Tibial nerve (tissue), 3 donors: ENCODE measurements around a stretch of chr14.

- PRO-cap: no peak
- RAMPAGE, long total RNA, 3 experiments: no peak in any of the 3 experiments
Measured at GRCh38 chr14:91308273-91308766, 63.8 kb upstream of the GPR68 start.

DNA sequence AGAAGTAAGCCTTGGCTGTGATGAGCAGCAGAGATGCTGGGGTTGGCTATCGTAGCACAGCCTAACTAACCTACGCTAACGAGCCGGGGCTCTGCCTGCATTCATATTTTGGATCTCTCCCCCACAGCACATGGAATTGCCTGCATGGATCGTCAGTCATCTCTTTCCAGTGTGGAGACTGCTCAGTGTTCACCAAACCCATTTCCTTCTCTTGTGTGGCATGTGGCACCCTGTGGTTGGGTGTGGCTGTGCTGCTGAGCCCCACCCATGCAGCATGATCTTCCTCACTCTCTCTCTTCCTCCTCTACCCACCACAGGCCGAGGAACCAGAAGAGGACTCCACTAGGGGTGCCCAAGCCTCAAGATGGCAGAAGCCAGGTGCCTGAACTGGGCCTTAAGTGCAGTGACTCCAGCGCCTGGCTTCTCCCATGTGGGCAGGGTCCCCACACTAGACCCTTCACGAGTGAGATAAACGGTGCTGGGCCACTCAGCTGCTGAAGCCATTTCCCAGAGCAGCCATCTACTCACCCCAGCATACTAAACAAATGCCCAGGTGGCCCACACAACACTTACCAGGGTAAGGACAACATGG, 66.8 kb upstream of the GPR68 start:
- PRO-cap: no peak
- RAMPAGE, long total RNA, 3 experiments: no peak in any of the 3 experiments

DNA sequence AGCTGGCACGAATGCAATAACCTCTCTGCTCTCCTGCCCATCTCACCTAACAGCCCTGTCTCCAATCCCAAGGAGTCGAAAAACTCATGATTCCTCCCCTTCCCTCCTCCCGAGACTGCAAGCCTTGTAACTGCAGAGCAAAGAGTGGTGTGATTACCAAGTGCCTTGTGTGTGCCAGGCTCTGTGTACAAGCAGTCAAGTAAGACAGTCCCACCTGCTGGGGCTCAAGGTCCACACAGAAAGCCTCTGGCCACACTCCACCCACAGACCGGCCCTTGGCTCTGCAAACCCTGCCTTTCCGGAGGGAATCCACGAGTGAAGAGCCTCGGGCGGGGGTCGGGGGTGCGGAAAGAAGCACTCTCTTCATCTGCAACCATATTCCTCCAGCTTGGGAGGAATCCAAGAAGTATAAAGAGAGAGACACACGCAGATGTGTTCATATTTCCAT, 84.9 kb downstream of the CCDC88C start:
- PRO-cap: no peak
- RAMPAGE, long total RNA, 3 experiments: no peak in any of the 3 experiments

- PRO-cap: no peak
- RAMPAGE, long total RNA, 3 experiments: no peak in any of the 3 experiments
Measured at GRCh38 chr14:91351826-91352536, 65.6 kb downstream of the CCDC88C start.

- PRO-cap: no peak
- RAMPAGE, long total RNA, 3 experiments: no peak in any of the 3 experiments
Measured at GRCh38 chr14:91354798-91356091, 62.4 kb downstream of the CCDC88C start.

GRCh38 chr14:91461926-91462544, 44.4 kb upstream of the CCDC88C start:
- PRO-cap: no peak
- RAMPAGE, long total RNA, 3 experiments: no peak in any of the 3 experiments

DNA sequence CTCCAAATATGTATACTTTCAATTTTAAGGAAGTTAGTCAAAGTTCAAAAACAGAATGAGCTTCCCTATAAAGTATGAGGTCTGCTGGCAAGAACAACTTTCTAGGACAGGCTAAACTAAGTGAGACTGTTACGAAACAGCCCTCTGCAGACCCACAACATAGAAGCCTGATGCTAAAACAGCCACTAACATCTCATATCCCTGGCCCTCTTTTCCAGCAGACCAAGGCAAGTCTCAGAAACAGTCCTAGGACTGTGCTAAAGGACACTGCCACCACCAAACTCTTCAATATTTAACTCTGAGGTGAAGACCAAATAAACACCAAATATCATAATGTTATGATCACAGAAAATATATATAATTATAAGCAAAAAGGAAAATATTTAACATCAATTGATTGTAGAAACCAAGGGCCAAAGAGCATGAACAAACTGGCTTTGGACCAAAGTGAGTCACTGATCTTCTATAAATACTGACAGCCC, 27.7 kb downstream of the PPP4R3A start:
- PRO-cap: no peak
- RAMPAGE, long total RNA, 3 experiments: no peak in any of the 3 experiments

- PRO-cap: no peak
- RAMPAGE, long total RNA, 3 experiments: no peak in any of the 3 experiments
Measured at GRCh38 chr14:91508948-91509483, 1.1 kb downstream of the PPP4R3A start.

DNA sequence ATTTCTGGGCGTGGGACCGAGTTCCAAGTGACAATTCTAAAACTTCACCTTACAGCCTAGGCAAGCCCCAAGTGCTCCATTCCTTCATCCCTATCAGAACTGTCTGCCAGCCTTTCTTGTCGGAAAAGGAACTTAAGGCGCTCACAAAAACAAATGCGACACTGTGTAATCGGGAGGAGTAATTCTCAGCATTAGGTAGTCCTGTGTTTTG, 759 bp upstream of the PPP4R3A start:
- PRO-cap: no peak
- RAMPAGE, long total RNA, 3 experiments: no peak in any of the 3 experiments

- PRO-cap: no peak
- RAMPAGE, long total RNA, 3 experiments: no peak in any of the 3 experiments
Measured at GRCh38 chr14:91573666-91573899, 63.5 kb upstream of the PPP4R3A start.

GRCh38 chr14:91750687-91751433, 19.0 kb upstream of the CATSPERB start:
- PRO-cap: no peak
- RAMPAGE, long total RNA, 3 experiments: no peak in any of the 3 experiments

DNA sequence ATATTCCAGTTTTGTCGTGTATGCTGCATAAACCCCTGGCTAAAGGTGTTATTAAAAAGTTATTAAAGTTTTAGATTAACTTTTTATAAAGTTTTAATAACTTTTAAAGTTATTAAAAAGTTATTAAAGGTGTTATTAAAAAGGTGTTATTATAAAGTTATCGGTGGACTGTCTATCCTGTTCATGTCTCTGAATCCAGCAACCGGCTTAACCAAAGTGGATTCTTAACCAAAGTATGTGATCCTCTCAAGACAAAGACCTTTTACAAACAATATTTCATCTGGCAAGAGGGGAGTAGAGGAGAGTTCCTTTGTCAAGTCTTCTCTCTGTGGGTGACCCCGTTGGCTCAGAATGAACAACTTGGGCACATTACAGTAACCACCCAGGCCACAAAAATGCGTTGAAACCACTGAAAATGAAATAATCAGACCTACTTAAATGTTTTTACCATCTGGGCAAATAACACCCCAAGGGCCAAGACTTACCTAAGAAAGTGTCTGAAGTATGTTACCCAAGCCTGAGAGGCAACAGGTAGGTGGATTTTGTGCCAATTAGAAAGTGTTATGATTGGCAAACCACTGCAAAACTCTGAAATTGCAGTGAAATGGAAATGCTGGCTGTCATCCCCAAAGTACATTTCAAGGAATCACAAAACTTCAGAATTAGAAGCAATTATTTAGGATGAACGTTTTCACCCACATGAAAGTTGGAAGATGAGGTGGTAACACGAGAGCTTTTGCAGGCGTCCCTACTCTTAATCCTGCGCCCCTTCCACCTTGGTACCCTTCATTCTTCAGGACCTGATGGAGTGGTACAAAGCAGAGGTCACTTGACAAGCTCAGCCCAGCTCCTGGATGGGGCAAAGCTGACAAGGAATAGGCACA, 1.3 kb downstream of the TC2N start:
- PRO-cap: no peak
- RAMPAGE, long total RNA, 3 experiments: no peak in any of the 3 experiments

DNA sequence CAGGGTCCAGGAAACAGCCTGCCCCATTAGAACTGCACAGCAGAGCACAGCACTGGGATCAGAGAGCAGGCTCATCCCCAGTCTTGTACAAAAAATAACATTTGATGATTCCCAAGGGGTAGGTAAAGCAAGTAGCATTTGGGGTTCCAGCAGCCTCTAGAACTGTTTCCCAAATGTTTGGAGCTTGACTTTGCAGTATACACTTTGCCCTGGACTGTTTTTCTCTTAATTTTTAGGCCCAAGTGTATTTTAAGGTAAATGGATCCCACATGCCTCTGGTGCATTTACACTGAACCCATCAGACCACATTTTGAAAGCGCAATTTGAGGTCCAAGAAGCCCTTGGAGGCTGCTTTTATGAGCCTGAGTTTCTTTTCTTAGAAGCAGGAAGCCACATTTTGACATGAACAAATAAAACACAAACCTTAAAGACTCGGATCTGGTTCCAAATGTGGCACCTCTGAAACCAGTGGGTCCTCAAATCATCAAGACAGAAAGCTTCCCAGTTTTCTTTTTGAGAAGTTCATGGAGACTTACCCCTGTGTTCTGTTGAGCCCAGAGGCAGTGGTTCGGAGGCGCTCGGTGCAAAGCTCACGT, 512 bp downstream of the TC2N start:
- PRO-cap: no peak
- RAMPAGE, long total RNA, 3 experiments: no peak in any of the 3 experiments

DNA sequence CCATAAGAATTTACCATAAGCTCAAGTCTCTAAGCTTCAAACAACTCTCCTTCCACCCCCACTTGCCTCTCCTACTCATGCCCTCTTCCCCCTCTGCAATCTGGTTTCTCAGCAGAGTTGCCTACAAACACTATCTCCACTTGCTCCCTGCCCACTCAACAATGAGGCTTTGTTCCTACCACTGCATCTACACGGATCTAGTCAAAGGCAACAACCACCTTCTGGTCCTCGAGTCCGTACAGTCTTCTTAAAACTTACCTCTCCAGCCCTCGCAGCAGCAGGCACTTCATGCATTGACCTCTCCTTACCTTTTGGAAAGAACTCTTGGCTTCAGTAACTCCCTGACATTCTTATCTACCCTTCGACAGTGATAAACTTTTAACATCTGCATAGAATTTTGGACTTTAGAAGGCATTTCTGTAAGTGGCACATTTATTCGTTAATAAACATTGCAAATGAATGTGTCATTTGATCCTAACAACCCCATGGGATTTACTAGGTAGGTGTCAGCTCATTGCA, 17.4 kb upstream of the FBLN5 start:
- PRO-cap: no peak
- RAMPAGE, long total RNA, 3 experiments: no peak in any of the 3 experiments

GRCh38 chr14:92113841-92114387, 7.5 kb upstream of the ATXN3 start:
- PRO-cap: no peak
- RAMPAGE, long total RNA, 3 experiments: no peak in any of the 3 experiments

DNA sequence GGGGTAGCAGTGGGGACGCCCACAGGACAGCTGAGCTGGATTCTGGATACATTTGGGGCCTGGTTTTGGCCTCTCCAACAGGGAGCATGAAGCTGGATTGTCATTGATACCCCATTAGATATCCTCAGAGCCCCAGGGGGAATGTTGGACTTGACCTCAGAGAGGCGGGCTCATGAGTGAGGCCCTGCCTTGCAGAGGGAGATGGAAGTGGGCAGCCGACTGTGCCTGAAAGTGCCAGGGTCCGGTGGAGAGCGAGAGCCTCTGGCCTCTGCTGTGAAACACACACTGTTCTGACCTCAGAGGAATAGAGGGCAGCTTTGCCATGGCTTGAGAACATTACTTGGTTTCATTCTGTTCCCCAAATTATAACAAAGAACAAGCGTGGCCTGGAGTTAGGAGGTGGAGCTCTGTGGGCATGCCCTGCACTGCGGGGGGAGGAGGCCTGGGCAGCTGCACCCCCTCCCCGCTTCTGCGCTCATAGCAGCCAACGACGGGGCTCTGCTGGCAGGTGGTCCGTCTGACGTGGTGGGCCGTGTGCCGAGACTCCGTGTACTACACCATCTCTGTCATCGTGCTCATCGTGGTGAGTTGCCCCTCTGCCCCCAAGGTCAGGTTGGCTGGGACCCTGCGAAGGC, 70.6 kb upstream of the RIN3 start:
- PRO-cap: bidirectional peak, plus-strand start at position 425 of the sequence, minus-strand start at position 280 of the sequence
- RAMPAGE, long total RNA, 3 experiments: start-site peak on the plus strand in 3 of 3 experiments, centred at positions 475 to 487 of the sequence, 8 to 25 reads per replicate

- PRO-cap: no peak
- RAMPAGE, long total RNA, 3 experiments: no peak in any of the 3 experiments
Measured at GRCh38 chr14:92507165-92507743, 6.3 kb upstream of the RIN3 start.

DNA sequence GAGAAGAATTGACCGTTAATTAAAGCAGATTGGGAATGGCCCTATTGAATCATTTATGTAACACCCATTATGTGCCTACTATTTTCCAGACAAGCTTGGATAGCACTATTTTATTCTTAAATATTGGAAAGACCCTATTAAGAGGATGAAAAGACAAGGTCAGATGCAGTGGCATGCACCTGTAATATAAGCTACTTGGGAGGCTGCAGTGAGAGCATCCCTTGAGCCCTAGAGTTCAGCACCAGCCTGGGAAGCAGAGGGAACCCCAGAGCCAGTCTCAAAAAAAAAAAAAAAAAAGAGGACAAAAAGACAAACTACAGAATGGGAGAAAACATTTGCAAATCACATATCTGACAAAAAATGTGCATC, 92.3 kb downstream of the RIN3 start:
- PRO-cap: no peak
- RAMPAGE, long total RNA, 3 experiments: no peak in any of the 3 experiments

DNA sequence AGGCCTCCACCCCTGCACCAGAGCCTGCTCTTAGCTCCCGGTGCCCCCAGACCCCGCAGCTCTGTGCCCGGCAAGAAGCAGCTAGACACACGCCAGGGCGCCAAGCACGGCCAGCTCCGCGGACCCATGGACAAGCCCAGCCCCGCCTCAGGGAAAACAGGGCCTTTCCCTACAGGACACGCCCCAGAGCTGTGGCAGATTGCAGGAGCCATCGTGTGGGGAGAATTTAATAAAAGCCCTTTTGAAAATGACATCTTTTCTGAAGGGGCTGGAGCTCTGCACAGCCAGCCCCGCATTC, 59.7 kb downstream of the LGMN start:
- PRO-cap: no peak
- RAMPAGE, long total RNA, 3 experiments: no peak in any of the 3 experiments

DNA sequence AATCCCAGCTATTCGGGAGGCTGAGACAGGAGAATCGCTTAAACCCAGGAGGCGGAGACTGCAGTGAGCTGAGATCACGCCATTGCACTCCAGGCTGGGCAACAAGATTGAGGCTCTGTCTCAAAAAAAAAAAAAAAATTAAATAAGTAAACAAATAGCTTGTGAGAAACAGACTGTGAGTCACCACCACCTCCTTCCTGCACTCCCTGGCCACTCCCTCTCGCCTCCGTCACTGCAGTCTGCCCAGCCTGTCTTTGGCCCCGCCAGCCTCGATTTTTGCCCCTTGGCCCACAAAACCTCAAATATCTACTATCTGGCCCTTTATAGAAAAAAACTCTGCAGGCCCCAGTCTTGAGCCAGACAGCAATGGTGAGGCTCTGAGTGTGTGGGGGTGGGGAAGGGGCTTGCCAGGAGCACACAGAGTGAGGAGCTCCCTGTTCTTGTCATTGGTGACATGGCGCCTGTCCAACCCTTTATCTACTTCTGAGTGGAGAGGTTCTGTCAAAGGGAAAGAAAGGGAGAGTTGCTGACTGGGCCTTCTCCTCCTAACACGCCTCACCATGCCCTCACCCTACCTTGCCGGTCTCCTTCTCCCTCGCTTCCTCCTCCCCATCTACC, 22.2 kb downstream of the LGMN start:
- PRO-cap: no peak
- RAMPAGE, long total RNA, 3 experiments: no peak in any of the 3 experiments